Mammary microvascular endothelial cell (primary cell): Measurements from ENCODE around the genes SCML2 and EIF2S3.

- RAMPAGE, long total RNA = no peak
These were observed at the start of gene SCML2 for GRCh38 chrX:18354199-18355441. SCML2 (minus strand) TSS chrX:18354688.

- RAMPAGE, long total RNA = no peak
These were observed 27.5 kb downstream of the MAP3K15 start for GRCh38 chrX:19487851-19488247.

DNA sequence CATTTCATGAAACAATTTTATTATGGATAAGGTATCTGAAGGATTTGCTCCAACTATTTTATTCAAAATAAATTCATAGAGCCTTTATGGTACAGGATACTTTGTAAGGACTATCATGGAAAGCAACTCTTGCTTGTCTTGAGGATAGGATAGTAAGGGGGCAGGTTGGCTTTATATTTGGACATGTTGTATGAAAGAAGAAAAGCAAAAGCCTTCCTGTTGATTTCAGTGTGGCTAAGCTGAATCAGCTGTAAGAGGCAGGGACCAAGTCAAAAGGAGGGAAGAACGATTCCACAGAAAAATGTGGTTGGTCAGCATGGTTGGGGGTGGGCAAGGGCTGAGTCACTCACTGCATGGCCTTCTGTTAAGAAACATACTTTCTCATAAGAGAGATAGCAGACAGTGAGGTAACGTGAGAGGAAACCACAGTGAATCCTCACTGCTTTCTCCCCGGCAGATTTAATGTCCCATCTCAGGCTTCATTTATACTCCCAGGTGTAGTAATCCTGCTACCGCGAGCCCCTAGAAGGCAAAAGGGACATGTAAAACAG lies 40.6 kb downstream of the SH3KBP1 start:
- RAMPAGE, long total RNA = no peak

DNA sequence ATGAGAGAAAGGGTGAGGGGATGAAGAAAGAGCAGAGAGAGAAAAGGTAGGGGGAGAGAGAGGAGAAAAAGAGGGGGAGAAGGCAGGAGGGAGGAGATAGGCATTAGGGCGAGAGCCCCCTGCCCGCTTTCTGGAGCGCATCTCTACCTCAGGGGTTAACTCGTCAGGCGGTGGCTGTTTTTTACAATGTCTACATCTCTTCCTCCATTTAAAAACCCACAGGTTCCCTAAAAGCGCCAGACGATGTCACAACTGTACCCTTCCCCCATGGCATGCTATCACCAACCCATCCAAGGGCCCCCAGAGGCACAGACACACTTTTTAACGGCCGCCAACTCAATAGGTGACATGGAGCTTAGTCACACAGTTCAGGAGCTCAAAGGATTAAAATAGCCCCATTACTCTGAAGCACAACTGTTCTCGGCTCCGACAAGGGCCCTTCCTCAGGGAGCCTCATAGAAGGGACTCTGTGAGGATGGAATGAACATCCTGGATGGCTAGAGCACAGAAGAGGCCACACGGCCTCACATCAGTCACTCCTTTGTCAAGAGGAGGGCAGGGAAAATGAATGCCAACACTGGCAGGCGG lies 12.4 kb downstream of the SH3KBP1 start:
- RAMPAGE, long total RNA = no peak

GRCh38 chrX:19986677-19986876 lies 4.3 kb downstream of the BCLAF3 start:
- RAMPAGE, long total RNA = no peak

GRCh38 chrX:20062897-20063226 lies 53.8 kb downstream of the MAP7D2 start:
- RAMPAGE, long total RNA = no peak

DNA sequence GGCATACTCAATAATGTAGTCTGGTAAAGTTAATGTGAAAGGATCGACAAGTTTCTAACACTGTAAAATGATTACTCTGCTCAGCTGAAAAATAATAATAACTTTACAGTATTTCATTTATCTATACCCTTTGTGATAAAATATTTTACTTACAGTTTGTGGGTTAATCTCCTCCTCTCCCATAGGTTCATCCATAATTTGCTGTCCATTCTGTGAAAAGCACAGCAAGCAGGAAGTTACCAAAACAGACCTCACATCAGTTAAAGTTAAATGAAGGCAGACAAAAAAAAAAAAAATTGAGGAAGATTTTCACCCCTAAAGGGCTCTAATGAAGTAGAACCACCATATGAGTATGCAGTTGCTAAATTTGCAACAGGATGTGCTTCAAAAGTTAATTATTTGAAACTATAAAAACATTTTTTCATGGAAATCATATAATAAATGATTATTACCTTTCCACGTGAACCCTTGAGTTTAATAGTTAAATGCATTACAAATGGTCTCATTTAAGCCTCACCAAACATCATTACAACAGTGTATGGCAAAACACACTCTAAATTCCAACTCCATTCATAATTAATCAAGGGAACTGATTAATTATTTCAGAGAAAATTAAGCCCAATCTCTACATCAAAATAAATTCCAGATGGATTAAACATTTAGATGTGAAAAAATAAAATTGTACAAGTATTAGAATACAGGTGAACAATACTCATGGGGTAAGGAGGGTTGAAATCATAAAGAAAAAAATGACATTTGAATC lies 31.9 kb downstream of the RPS6KA3 start:
- RAMPAGE, long total RNA = no peak

DNA sequence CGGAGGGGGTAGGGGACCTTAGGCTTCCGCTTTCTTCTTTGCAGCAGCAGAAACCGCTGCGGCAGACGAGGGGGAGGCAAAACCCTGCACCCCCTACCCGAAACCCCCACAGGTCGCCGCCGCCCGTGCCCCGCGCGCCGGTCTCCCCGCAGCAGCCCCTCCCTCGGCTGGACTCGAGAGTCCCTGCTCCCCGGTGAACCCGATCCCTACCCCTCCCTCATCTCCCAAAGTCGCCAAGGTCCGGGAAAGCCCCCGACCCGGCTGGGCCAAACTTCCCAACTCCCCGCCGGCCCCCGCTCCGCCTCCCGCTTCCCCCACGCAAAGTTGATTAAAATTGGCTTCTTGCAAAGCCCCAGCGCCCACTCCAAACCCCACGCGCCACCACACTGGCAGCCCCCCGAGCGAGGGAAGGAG lies 746 bp downstream of the RPS6KA3 start:
- RAMPAGE, long total RNA = no peak

DNA sequence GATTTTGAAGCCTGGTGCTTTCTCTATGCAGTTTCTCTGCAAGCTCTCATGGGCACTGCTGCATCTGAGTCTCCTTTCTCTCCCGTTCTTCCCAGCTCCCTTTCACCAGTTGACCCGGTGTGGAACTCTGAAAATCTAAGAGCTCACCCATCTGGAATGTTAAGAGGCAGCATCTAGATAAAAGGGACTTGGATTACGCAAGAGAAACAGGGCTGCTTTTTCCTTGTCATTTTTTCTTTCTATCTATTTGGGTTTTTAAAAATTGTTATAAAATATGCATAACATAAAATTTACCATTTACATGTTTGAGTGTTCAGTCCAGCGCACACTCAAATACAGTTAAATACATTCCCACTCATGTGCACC lies 95.2 kb upstream of the RPS6KA3 start:
- RAMPAGE, long total RNA = no peak

- RAMPAGE, long total RNA = no peak
These were observed 220.7 kb upstream of the CNKSR2 start for GRCh38 chrX:21153429-21154021.

DNA sequence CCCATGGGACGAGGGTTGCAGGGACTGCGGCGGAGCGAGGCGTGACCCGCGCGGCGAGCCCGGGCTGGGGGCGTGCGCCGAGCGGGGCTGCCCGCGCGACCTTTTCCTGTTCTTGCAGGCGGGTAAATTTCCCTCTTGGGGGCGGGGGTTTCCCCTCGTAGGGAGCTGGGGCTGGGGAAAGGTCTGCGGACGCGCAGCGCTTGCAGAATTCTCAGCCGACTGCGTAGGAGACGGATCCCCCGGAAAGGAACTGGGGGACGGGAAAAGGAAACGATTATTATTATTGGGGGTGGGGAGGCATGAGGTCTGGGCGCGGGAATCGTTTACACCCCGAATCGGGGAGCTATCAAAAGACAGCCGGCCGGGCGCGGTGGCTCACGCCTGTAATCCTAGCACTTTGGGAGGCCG lies 741 bp downstream of the SMS start:
- RAMPAGE, long total RNA = no peak

DNA sequence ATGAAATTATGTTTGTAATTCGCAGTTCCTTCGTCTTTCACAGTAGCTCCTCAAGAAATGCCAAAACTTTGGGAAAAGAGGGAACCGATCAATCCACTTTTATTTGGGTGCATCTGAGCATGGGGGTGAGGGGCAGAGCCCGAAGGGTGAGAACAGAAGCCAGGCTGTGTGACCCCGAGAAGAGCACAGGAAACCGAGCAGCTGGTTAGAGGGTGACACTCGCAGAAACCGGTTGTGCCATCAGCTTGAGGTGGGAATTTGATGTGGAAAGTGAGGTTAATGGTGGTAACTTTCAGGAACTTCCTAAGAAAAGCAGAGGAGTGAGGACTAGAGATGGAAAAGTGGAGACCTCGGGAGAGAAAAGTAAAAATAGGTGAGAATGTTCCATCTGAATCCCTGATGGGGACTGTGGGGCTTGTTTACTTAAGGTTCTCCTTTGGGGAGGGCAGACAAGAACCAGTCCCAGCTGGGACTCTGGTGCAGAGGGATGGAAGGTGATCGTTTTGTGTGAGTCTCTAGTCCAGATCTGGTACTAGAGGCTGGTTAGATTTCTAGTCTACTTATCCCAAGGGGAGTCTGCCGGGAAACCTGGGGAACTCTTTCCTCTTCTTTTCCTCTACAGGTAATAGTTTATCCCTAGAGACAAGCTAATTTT lies 1.4 kb downstream of the PTCHD1 start:
- RAMPAGE, long total RNA = no peak

DNA sequence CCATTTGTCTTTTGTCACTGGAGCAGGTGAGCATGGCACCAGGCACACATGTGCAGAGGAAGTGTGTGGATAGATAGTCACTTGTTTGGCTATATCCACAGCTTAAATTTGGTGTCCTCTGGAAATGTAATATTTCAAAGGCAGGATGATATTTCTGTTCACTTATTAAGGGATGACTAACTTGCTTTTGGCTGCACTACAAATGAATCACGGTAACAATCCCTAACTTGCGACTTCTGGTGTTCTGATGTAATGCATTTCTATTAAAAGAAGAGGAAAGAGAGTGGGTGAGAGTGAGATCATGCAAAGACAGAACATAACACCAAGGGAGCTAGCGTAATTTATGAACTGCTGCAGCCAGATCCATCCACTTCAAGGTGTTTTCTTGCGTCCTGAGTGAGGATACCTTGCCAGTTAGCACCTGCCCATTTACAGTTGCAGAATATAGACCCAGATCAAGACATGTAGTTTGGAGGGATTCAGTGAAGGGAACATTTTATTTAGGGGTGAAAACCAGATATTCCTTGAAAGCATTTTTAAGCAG lies 38.8 kb downstream of the PTCHD1 start:
- RAMPAGE, long total RNA = no peak

DNA sequence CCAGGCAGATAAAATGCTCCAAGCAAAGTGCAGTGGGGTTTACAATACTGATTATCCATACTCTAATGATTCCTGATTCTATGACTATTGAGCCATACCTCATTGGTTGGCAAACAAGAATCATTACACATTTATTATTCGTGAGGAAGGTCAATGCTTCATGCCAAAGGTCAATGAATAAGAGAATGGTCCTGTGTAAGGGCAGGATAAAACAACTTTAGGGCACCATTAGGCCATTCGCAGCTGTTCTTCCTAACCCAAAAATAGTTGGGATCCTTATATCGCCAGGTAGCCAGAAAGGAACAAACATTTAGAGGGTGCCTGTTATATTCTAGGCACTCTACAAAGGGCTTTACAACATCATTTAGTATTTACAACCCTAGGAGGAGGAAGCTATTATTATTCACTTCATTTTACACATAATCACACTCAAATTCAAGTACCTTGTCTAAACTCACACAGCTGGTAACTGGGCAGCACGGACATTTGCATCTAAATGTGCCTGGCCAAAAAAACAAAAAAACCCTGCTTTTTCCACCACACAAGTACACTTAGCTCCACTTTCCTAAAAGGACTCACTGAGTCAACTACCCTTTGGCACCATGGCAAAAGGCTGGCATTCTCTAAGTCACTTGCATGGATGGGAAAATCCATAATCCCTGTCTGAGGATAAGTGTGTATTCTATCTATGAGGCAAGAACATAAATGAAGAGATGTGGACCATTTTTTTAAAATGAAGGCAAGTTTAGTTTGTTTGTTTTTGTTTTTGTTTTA lies 18.4 kb upstream of the SAT1 start:
- RAMPAGE, long total RNA = no peak

DNA sequence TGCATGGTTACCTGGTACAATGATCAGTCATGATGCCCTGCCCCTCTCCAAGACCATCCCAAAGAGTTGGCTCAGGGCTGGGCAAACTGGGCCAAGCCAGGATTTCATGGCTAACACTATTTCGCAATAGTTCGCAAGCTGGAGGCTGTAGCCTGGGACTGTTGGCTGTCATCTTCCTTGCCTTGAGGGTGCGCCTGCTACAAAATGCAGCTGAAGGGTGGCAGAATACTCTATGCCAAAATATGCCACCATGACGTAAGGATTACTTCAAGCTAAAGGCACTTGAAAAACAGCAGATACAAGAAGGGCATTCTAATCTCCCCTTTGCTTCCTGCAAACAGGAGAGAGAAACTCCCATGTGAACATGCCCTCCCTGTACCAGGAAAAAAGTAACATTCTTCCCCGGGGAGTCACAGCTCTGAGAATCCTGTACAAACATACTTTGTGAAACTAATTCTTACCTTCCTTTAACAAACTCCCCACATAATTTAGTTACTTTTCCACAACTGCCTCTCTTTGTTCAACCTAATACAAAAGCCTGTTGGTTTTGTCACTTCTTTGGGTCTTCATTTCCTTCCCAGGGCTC lies 21.1 kb downstream of the SAT1 start:
- RAMPAGE, long total RNA = no peak

DNA sequence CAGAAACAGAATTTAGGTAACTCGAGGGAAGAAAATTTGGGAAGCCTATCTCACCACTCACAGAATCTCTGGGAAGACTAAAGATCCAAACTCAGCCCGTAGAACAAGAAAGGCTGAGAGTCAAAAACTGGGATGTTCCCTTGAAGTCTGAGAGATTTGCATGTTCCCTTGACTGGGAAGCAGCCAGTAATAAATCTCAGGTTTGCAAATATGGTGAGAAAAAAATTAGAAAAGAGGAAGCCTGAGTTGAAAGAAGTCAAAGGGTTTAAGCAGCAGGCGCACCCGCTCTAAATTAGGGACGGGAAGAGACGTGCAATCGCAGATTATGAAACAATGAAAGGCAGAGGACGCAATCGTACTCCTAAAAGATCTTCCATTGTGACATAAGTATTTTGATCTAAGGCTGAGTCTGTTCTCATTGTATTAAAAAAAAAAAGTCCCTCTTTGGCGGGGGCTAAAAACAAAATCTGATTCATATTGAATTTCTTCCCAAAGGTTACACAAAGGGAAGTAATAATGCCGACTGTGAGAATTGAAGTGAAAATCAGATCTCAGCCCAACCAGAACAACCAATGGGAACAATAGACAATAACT lies 28.1 kb downstream of the SAT1 start:
- RAMPAGE, long total RNA = no peak

DNA sequence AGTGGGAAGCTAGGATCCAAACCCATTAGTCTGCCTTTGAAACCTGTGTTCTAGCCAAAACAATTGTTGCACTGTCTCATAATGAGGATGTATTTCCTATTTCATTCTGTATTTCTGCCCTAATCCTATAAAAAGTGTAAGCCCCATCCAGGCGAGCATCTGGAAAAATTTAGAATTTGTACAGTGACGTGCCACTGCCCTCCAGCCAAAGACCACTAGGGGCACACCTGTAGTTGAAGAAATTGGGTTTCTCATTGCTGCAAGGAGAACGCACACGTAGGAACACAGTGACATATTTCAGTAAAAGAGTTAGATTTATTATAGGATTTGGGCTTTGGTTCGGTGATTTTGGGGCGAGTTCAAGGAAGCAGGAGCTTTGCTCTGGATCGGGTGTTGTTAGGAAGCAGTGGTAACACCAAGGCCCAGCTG lies 796 bp downstream of the CXorf58 start:
- RAMPAGE, long total RNA = no peak

DNA sequence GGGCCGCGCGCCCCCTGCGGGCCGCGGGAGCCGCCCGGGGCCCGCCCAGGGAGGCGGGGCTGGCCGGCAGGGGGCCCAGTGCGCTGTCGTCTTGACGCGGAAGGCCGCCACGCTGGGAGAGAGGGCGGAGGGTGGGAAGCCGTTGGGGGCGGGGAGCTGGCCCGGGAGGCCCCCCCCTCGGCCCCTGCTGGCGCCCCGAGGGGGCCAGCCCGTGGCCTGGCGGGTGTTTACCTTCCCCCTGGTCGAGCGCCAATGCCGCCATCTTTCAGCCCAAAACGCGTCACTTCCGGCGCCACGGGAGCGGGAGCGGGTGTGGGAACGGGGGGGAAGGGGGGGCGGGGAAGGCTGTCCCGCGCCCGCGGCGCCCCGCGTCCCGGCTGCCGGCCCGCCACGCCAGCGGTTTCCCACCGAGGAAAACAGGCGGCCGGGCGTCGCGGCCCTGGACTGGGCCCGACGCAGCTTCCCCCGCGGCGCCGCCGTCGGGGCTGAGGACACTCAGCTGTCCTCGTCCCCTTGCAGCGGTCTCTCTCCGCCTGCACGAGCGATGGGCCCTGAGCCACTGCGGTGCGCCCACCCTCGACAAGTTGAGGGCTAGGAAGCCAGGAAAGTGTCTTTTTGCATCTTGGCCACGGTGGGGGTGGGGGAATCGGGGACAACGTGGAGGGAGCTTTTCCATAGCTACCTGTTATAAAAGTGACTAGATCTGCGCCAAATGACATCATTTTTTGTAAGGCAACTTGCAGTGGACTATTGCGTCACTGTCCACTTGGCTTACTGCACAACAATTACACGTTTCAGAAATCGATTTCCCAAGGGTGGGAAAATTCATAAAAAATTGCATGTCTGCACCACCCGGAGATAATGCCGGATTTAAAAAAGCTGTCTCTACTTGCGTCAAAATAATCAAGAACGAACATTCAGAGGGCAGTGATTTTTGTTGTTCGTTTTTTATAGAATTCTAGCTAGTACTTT lies 1.3 kb downstream of the KLHL15 start:
- RAMPAGE, long total RNA = no peak

DNA sequence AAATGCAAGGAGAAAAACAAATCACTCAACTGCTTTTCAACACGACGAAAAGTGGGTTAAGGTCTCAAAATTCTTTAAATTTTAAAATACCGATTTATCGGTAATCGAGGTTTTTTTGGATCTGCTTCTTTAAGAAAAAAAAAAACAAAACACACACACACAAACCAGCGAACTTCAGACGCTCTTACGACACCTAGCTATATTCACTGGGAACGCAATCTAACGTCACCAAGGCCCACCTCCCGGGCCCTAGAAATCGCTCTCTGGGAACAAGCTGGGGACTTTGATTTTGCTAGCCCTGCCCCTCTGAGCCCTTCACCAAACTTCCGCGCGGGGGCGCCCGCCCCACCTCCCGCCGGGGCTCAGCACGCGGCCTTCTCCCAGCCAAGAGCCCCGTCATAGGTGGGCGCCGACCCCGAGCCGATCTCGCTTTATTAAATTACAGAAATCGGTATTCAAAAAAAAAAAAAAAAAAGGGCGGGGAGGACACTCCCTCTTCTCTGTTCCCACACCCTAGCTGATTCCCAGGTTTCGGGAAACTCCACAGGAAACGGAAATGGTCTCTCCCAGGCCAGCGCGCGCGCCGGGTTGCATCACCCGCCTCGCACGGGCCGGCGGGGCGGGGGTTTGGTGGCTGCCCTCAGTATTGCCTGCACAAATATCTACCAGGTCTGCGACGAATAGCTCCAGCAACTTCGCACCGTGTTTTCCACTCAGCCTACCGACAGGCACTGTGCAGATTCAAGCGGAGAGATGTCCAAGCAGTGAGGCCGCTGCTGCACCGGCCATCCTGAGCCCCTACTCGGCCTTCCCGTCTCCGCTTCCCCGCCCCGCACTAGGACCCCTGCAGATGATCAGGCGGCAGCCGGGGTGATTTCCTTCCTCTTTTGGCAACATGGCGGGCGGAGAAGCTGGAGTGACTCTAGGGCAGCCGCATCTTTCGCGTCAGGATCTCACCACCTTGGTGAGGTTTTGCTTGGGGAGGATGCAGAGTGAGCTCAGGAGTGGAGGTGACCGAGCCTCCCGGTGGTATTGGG lies at the start of gene EIF2S3:
Gene EIF2S3, plus strand, starts transcription at position 883 of the 1,037 bp plus-strand sequence.
- RAMPAGE, long total RNA = start-site peak on the plus strand centred at position 877 of the sequence, 57 bp wide, 3,448 and 2,959 reads in 2 replicates

DNA sequence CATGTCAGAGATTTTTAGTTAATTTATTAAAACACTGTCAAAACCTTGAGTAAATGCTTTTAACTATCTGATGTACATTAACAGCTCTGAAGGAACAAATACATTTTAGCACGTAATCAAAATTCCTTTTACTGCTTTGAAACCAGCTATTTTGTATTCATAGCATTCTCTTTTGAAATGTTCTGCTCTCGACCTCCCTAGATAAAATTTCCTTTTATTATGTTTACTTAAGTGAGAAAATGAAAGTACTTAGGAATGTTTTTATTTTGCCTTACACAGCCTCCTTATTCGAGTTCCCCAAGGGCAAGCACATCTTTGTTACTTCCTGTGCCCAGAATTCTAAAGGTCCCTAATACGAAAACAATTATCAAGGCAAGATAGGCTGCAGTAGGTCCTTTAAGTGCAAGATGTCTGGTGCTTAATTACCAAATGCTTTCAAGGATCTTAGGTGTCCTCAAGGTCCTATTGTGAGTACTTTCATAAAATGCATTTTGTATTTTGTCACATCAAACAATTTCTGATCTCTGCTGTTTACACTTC lies 3.0 kb upstream of the ZFX start:
- RAMPAGE, long total RNA = no peak